ENCODE results near the genes ODF2L, GBP2 and GBP4.

- PRO-cap: bidirectional peak, plus-strand start at chr1:84505692, minus-strand start at chr1:84505416
- RAMPAGE, long total RNA, 3 experiments: no peak in any of the 3 experiments
Observed at GRCh38 chr1:84505074-84505552, 1.1 kb upstream of the SPATA1 start.

- PRO-cap: no peak
- RAMPAGE, long total RNA, 3 experiments: no peak in any of the 3 experiments
Observed at GRCh38 chr1:84583242-84583581, 9.0 kb upstream of the CTBS start.

- PRO-cap: no peak
- RAMPAGE, long total RNA, 3 experiments: no peak in any of the 3 experiments
Observed at GRCh38 chr1:84632703-84633098, 57.6 kb downstream of the SSX2IP start.

- PRO-cap: no peak
- RAMPAGE, long total RNA, 3 experiments: no peak in any of the 3 experiments
Observed at GRCh38 chr1:84968607-84969259, 28.2 kb downstream of the MCOLN2 start.

- PRO-cap: no peak
- RAMPAGE, long total RNA, 3 experiments: no peak in any of the 3 experiments
Observed at GRCh38 chr1:85142886-85143305, 57.9 kb downstream of the SYDE2 start.

- PRO-cap: no peak
- RAMPAGE, long total RNA, 3 experiments: no peak in any of the 3 experiments
Observed at GRCh38 chr1:85289311-85289867, 13.0 kb upstream of the BCL10 start.

- PRO-cap: bidirectional peak, plus-strand start at chr1:85298230, minus-strand start at chr1:85297944
- RAMPAGE, long total RNA, 3 experiments: no peak in any of the 3 experiments
Observed at GRCh38 chr1:85298091-85298770, 21.8 kb upstream of the BCL10 start.

DNA sequence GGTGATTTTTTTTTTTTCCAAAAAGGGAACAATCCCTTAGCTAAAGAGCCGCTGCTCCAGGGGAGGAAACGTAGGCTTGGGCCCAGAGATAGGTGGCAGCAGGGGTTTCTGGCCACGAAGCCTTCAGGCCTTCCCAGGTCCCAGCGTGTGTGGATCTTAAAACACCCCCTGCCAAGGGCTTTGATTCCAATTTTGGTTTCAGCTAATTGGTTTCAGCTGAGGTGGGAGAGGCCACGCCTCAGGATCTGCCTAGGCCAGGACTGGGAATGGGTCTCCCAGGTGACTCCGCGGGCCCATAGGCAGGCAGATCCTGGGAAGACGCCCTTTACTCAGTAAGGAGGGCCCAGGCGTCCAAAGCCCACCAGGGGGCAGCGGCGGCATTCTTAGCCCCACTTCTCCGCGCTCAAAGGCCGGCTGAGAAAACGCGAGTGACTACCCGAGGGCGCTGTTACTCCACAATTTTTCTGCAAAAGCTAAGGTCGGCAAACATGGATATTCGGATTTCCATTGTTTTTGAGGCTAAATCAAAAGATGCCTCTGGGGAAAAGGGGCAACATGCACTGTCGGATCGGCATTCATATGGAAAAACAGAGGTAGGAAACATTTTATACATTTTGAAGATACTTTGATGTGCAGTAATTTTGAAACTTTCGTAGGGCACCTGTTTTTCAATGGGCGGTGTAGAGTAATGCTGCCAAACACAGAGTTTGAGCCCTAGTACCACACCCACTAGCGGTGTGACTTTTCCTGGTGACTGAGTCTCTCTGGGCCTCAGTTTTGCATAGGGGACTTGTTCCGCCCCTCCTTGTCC is 31.7 kb upstream of the BCL10 start:
- PRO-cap: no peak
- RAMPAGE, long total RNA, 3 experiments: no peak in any of the 3 experiments

DNA sequence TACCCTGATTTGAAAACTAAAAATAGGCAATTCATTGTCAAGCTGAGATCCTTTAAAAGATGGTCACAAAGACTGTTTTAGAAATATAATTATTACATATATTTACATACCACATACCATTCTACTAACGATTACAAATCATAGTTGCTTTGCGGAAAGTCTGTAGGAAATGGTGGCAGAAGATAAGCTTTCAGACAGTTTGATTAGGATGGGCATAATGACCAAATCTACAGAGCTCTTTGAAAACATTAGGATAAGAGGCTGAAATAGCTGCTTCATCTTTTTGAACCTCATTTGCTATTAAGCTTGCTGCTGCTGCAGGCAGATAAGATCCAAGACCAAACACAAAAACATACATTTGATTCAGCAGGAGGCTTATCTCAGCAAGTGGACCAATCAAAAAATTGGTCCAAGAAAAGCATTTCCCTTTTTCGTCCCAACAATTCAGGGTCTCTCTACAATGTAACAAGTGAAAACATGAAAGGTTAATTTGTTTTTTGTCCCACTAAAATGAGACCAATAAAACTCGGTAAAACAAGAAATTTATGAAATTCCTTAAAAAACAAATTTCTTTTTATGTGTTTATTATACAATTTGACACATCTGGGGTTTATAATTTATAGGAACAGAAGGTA is 47.0 kb downstream of the DDAH1 start:
- PRO-cap: no peak
- RAMPAGE, long total RNA, 3 experiments: no peak in any of the 3 experiments

- PRO-cap: bidirectional peak, plus-strand start at chr1:85578777, minus-strand start at chr1:85578482
- RAMPAGE, long total RNA, 3 experiments: no peak in any of the 3 experiments
Observed at GRCh38 chr1:85578674-85579018, 1.9 kb upstream of the CCN1 start.

GRCh38 chr1:85583518-85583857 is 2.9 kb downstream of the CCN1 start:
- PRO-cap: no peak
- RAMPAGE, long total RNA, 3 experiments: no peak in any of the 3 experiments

DNA sequence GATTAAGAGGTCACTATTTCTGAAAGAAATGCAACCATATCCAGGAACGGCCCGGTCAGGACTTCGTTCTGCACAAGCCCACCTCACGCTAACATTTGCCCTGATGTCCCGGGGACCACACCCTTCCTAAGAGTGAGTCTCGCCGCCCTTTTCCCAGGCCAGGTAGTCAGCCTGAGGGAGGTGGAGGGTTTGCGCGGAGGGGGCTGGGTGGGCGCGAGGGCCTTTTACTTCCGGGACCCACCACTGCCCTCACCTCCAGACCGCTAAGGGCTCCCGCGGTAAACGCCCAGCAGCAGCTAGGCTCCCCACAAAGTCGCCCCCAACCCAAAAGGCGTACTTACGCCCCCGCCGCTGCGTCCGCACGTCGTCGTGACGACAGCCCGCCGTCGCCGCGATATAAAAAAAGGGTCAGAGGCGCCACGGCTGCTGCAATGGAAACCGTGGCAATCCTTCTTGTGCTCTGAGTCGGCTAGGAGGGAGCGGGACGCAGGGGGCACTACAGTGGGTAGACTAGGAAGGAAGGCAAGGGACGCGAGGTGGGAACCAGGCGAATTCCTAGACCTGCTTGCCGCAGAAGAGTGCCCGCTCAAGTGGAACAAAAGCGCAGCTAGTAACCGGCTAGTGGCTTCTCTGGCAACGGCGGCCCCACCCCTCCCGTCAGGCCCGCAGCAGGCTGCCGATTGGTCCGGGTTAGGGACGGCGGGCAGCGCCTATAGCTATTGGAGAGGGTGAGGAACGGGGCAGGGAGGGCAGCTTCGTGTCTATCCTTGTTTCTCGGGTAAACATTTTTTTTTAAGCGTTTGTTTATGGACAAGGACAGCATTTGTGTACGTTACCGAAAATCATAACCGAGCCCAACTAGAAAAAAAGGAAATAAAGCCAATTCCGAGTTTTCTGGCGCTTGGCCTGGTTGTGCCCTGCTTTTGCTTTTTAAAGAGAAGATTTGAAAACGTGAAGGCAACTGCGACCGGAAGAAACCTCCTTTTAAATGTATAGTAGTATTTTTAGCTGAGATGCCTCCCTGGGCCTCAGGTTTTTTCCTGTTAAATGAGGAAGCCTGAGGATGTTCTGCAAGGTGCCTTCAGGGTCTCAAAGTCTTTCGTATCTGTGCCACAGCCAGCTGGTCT is at the start of gene ODF2L:
Gene ODF2L, minus strand, starts transcription at position 632 of the 1,127 bp plus-strand sequence.
- PRO-cap: bidirectional peak, plus-strand start at position 722 of the sequence, minus-strand start at position 592 of the sequence
- RAMPAGE, long total RNA, 3 experiments: start-site peak on the minus strand in 3 of 3 experiments, centred at positions 336 to 617 of the sequence, 5 to 21 reads per replicate

- PRO-cap: no peak
- RAMPAGE, long total RNA, 3 experiments: no peak in any of the 3 experiments
Observed at GRCh38 chr1:86500743-86501471, 32.2 kb downstream of the CLCA1 start.

DNA sequence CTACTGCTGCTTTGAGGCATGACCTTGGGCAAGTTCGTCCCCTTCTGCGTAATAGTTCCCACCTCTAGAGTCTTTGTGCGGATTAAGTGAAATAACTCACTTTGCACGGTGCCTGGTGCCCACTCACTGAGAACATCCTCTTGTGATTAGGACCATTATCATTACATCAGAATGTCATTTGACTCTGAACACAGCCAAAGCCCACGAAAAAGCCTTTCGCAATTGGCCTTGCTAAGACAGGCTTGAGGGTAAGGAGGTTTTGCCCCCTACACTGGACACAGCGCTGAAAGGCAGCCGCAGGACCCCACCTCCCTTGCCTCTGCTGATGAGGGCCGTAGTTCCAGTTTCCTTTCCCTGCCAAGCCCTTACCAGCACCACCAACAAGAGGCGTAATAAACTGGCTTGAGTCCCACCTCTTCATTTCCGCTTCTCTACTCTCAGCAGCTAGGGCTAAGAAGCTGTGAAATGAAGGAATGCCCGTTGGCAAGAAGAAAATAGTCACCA is 52.9 kb downstream of the SH3GLB1 start:
- PRO-cap: no peak
- RAMPAGE, long total RNA, 3 experiments: no peak in any of the 3 experiments

GRCh38 chr1:86788191-86788873 is 84.0 kb downstream of the SH3GLB1 start:
- PRO-cap: no peak
- RAMPAGE, long total RNA, 3 experiments: no peak in any of the 3 experiments

- PRO-cap: no peak
- RAMPAGE, long total RNA, 3 experiments: no peak in any of the 3 experiments
Observed at GRCh38 chr1:87684759-87685297, 356.1 kb downstream of the LMO4 start.

- PRO-cap: no peak
- RAMPAGE, long total RNA, 3 experiments: no peak in any of the 3 experiments
Observed at GRCh38 chr1:88327504-88328336, 356.4 kb upstream of the PKN2 start.

DNA sequence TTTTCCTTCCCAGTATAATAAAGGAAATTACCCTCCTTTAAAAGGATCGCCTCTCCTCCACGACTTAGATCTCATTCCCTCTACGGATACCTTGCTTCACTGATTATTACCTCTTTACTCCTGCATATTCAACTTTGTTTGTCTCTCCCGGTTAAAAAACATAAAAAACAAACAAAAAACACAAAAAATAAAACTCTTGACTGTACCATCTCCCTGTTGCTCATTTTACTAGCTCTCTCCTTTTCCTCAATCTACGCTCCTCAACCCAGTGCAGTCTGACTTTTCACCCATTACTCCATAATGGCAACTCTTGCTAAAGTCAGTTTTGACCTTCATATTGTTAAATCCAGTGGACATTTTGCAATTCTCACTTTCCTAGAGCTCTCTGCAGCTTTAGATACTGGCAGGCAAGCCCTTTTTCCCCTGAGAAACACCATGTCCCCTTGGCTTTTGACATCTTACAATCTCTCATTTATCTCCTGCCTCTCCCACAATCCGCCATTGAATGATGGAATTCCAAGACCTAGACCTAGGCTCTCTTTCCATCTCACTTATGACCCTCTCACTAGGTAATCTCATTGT is 2.2 kb downstream of the KYAT3 start:
- PRO-cap: no peak
- RAMPAGE, long total RNA, 3 experiments: no peak in any of the 3 experiments

- PRO-cap: bidirectional peak, plus-strand start at chr1:89126225, minus-strand start at chr1:89126127
- RAMPAGE, long total RNA, 3 experiments: start-site peak on the minus strand in 3 of 3 experiments, at chr1:89126050-89126119 at its widest, 210 to 809 reads per replicate
Observed at GRCh38 chr1:89125875-89126441, at the start of gene GBP2. TSS of gene GBP2 (minus strand) at chr1:89126114.

- PRO-cap: unidirectional peak, minus-strand start at chr1:89198880; unidirectional peak, minus-strand start at chr1:89198942
- RAMPAGE, long total RNA, 3 experiments: start-site peak on the minus strand in 1 of 3 experiments, at chr1:89198853-89198895 at its widest, 21 reads per replicate
Observed at GRCh38 chr1:89198136-89199169, at the start of gene GBP4. TSS of gene GBP4 (minus strand) at chr1:89198942.

Measured in gastrocnemius medialis (tissue), 3 donors.